ENCODE data around the genes KIAA0319L and AGO1.

DNA sequence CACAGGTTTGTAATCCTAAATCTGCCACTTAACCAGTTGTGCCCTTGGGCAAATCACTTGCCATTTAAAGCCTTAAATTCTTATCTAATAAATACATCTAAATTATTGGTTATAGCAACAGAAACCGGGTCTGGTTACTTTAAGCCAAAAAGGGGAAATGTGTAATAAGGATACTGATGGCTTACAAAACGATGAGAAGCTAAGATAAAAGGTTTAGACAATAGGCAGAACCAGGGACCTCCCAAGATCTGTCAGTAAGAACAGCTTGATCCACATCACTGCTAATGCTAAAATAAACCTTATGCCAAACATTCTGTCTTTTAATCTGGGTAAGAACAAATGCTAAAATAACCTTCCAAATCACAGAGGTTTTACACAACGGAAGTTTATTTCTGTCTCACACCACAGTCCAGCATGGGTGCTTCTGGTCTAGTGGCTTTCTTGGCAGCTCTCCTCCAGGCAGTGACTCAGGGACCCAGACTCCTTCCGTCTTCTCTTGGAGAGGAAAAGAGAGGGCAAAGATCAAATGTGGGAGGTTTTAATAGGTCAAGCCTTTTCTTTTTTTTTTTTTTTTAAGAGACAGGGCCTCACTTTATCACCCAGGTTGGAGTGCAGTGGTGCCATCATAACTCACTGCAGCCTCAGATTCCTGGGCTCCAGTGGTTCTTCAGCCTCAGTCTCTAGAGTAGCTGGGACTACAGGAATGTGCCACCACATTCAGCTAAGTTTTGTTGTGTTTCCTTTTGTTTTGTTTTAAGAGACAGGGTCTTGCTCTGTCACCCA is 16.4 kb upstream of the ZMYM1 start:
- PRO-cap, 3 experiments: no peak in any of the 3 experiments
- RAMPAGE, long total RNA, 2 experiments: no peak in any of the 2 experiments
- RRBS: no CpG with 5 or more reads among the region's 4 CpGs

GRCh38 chr1:35185694-35186763 is 6.9 kb downstream of the SFPQ start:
- PRO-cap, 3 experiments: no peak in any of the 3 experiments
- RAMPAGE, long total RNA, 2 experiments: no peak in any of the 2 experiments
- RRBS: no CpG with 5 or more reads among the region's 4 CpGs

DNA sequence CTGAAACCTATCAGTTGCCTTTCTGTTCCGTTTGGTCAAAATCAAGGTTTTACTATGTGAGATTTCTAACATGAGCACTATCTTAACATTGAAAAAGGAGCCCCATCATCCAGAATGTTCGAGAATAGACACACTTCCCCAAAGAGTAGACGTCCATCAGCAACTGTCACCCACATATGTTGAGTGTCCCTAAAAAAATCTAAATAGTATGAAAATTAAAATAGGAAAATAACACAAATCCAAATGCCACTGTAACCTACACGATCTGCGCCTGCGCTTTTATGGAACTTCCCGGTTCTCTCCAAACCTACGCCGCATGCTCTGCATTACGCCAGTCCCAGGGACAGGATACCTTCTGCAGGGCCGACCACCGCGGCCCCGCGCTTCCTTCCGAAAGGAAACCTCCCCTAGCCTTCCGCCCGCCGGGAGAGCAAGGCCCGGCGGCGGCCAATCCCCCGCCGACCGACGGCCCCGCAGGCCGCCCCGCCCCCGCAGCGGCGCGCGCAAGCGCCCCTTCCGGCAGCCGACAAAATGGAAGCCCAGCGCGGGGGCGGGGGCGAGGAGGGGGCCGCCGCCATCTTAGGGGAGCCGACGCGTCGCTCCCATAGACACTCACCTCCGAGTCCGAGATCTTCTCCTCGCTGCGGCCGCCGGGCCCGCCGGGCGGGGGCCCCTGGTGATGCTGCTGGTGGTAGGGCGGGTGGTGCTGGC is 1.2 kb downstream of the SFPQ start:
- PRO-cap, 3 experiments: peak in 3 of 3 experiments; most common plus-strand start position 571 of the sequence (in 2); most common minus-strand start position 467 of the sequence (in 3)
- RAMPAGE, long total RNA, 2 experiments: no peak in any of the 2 experiments
- RRBS: 1% methylated on average over 16 of the region's 57 CpGs

- PRO-cap, 3 experiments: no peak in any of the 3 experiments
- RAMPAGE, long total RNA, 2 experiments: no peak in any of the 2 experiments
- RRBS: no CpG with 5 or more reads among the region's 3 CpGs
Measured at GRCh38 chr1:35388665-35389289, 120.3 kb downstream of the ZMYM4 start.

GRCh38 chr1:35447254-35447634 is 110.0 kb downstream of the KIAA0319L start:
- PRO-cap, 3 experiments: no peak in any of the 3 experiments
- RAMPAGE, long total RNA, 2 experiments: no peak in any of the 2 experiments

- PRO-cap, 3 experiments: no peak in any of the 3 experiments
- RAMPAGE, long total RNA, 2 experiments: no peak in any of the 2 experiments
- RRBS: no CpG with 5 or more reads among the region's 8 CpGs
Measured at GRCh38 chr1:35555935-35556528, 1.2 kb downstream of the KIAA0319L start.

- PRO-cap, 3 experiments: peak in 3 of 3 experiments; most common plus-strand start chr1:35557166 (in 3); most common minus-strand start chr1:35557098 (in 2)
- RAMPAGE, long total RNA, 2 experiments: start-site peak on the plus strand in 1 of 2 experiments, at chr1:35557440-35557850 at its widest, 24 to 375 reads per replicate; start-site peak on the minus strand in 1 of 2 experiments, at chr1:35557371-35557624 at its widest, 28 to 501 reads per replicate
- RRBS: 1% methylated on average over 40 of the region's 76 CpGs
Measured at GRCh38 chr1:35556957-35557951, at the start of gene KIAA0319L. Gene KIAA0319L (minus strand): TSS chr1:35557403.

DNA sequence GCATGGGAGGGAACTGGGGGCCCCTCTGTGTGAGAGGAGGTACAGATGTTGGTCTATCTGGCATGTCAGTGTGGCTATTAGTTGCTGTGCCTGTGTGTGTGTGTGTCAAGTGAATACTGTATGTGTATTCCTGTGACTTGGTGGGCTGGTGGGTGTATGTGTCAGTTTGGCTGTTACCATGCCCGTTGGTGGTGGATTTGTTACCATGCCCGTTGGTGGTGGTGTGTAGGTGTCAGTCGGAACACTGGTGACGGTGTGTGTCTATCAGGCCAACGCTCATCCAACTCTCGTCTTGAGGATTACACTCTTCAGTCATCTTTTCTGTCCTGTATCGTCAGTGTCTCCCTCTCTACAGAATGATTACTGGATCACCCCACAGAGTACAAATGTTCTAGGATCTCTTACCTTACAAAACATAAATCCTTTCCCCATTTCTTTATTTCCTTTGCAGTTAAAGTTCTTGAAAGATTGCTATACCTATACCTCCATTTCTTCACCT is 22.7 kb downstream of the TFAP2E start:
- PRO-cap, 3 experiments: no peak in any of the 3 experiments
- RAMPAGE, long total RNA, 2 experiments: no peak in any of the 2 experiments
- RRBS: no CpG with 5 or more reads among the region's 7 CpGs

DNA sequence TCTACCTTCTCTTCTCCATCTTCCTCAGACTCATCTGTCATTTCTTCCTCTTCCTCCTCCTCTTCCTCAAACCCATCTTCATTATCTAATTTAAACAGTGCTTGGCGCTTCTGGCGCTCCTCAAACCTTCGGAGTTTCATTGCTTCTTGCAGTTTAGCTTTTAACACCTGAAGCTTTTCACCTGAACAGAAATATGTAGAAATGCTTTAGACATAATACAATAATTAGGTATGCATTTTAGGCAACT is 18.5 kb downstream of the CLSPN start:
- PRO-cap, 3 experiments: no peak in any of the 3 experiments
- RAMPAGE, long total RNA, 2 experiments: no peak in any of the 2 experiments
- RRBS: no CpG with 5 or more reads among the region's 3 CpGs

GRCh38 chr1:35817455-35818146 is 9.8 kb downstream of the AGO4 start:
- PRO-cap, 3 experiments: no peak in any of the 3 experiments
- RAMPAGE, long total RNA, 2 experiments: no peak in any of the 2 experiments
- RRBS: no CpG with 5 or more reads among the region's 3 CpGs

GRCh38 chr1:35854560-35855048 is 28.4 kb upstream of the AGO1 start:
- PRO-cap, 3 experiments: no peak in any of the 3 experiments
- RAMPAGE, long total RNA, 2 experiments: no peak in any of the 2 experiments
- RRBS: no CpG with 5 or more reads among the region's 3 CpGs

DNA sequence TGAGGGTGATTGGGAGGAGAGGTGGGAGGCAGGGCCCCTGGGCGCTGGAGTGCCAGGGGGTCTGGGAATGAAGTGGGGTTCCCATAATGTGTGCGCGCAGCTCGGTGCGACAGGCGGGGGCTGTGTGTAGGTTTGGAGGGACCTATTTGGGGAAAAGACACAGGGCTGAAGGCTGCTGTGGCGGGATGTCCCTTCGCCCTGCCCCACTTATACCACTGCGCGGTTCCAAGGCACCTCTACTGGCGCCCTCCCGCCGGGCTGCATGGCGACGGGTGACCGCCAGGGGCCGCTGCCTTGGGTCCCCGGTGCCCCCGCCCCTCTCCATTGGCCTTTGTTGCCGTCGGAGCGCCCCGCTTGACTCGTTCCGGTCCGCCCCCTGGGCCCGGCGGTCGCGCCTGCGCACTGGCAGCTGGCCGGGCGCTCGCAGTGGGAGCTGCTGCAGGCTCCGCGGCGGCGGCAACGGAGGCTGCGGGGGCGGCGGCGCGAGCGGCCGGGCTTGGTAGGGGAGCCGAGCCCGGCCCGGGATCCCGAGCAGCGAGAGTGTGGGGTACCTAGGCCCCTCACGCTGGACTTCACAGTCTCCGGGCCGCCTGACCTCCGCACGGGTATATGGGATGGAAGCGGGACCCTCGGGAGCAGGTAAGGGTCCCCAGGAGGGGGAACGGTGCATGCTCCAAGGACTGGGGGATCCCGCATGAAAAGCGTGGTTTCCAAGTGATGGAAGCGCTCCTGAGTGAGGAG is at the start of gene AGO1:
Gene AGO1, plus strand, starts transcription at position 402 of the 741 bp plus-strand sequence.
- PRO-cap, 3 experiments: peak in 3 of 3 experiments; most common plus-strand start position 408 of the sequence (in 3); most common minus-strand start position 326 of the sequence (in 3)
- RAMPAGE, long total RNA, 2 experiments: no peak in any of the 2 experiments
- RRBS: under 1% methylated on average over 31 of the region's 62 CpGs

DNA sequence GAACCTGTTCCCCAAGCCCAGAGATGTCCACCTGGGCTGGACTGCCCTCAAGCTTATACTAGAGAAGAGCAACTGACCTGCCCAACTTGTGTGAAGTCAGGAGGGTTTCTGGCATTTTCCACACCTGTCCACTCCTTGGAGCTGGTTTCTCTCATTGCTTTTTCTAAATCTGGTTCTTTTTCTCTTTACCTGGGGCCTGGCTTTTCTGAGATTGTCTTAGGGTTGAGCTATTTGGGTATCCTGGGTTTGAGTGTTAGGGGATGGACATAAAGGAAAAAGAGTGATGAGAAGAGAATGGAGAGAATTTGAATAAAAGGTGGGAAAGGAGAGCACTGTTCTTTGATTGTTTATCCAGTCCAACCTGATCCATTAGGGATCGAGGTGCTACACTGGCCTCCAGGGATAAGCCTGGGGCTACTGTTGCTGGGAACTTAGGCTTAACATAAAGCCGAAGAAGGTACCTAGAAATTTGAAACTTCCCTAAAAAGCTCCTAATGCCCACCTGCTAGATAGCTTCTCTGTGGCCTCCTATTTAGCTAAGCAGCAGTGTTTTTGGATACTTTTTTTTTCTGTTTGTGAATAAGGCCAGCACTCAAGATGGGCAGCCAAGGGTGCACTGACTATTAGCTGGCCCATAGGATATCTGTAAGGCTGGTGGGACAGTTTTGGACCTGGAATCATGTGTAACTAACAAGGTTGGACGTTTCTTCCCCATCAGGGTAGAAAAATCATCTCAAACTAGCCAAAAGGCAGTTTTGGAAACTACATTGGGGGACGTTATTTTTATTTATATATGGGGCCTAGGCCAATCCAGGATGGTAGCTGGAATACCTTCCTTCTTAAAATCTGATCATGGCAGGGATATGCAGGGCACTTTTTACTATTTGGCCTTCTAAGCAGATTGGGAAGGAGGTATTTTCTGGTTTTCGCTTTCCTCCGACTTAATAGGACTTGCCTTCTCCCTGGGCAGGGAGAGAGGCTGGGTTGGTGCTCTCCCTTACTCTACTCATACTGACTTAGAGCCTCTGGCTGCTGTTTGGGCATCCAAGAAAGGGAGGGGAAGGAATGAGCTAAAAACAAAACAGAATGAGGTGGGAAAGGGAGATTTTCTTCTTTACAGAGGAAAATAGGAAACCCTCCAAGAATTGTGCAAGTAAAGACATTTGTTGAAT is 7.8 kb upstream of the AGO3 start:
- PRO-cap, 3 experiments: no peak in any of the 3 experiments
- RAMPAGE, long total RNA, 2 experiments: no peak in any of the 2 experiments
- RRBS: no CpG with 5 or more reads among the region's 6 CpGs

- PRO-cap, 3 experiments: no peak in any of the 3 experiments
- RAMPAGE, long total RNA, 2 experiments: no peak in any of the 2 experiments
- RRBS: no CpG with 5 or more reads among the region's 4 CpGs
Measured at GRCh38 chr1:35925379-35926181, 5.3 kb upstream of the AGO3 start.

DNA sequence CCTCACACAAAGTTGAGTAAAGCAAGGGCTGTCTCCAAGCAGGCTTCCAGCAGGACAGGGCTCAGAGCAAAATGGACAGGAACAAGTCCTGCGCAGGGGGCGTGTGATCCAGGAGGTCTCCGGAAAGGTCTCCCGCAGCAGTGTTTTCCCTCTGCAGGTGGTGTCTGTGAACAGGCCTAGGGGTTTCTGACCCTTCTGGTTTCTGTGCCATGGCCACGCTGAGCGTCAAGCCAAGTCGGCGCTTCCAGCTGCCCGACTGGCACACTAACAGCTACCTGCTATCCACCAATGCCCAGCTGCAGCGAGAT is 773 bp downstream of the TEKT2 start:
- PRO-cap, 3 experiments: no peak in any of the 3 experiments
- RAMPAGE, long total RNA, 2 experiments: no peak in any of the 2 experiments
- RRBS: no CpG with 5 or more reads among the region's 10 CpGs

DNA sequence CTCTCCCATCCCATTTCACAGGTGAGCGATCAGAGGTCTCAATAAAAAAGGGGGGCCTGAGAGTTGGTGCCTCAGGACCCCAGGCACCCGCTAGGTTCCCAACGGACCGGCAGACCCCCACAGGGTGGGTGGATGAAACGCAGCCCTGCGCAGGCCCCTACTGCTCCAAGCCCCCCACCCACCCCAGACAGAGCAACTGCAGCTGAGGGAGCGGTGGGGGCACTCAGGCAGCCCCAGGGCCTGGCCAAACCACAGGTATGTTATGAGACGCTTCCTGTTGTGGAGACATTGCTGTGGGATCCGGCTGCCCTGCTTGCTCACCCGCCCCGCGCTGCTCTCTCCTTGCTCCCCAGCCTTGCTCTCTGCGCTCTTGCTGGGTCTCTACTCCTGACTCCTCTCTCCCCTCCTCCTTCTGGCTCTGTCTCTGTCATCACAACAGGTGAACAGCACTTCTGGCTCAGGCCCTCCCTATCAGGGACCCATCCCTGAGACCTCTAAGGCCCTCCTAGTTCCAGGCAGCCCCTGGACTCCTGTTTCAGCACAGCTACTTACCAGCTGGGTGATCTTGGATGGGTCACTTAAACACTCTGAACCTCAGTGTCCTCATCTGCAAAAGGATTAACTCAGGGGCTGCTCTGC is 16.0 kb downstream of the COL8A2 start:
- PRO-cap, 3 experiments: no peak in any of the 3 experiments
- RAMPAGE, long total RNA, 2 experiments: no peak in any of the 2 experiments
- RRBS: no CpG with 5 or more reads among the region's 13 CpGs

GRCh38 chr1:36150110-36150627 is 883 bp upstream of the TRAPPC3 start:
- PRO-cap, 3 experiments: no peak in any of the 3 experiments
- RAMPAGE, long total RNA, 2 experiments: no peak in any of the 2 experiments
- RRBS: no CpG with 5 or more reads among the region's 10 CpGs

GRCh38 chr1:36170279-36170968 is 14.5 kb downstream of the MAP7D1 start:
- PRO-cap, 3 experiments: no peak in any of the 3 experiments
- RAMPAGE, long total RNA, 2 experiments: no peak in any of the 2 experiments
- RRBS: no CpG with 5 or more reads among the region's 9 CpGs

GRCh38 chr1:36180067-36180583 is 24.2 kb downstream of the MAP7D1 start:
- PRO-cap, 3 experiments: no peak in any of the 3 experiments
- RAMPAGE, long total RNA, 2 experiments: no peak in any of the 2 experiments
- RRBS: no CpG with 5 or more reads among the region's 6 CpGs

DNA sequence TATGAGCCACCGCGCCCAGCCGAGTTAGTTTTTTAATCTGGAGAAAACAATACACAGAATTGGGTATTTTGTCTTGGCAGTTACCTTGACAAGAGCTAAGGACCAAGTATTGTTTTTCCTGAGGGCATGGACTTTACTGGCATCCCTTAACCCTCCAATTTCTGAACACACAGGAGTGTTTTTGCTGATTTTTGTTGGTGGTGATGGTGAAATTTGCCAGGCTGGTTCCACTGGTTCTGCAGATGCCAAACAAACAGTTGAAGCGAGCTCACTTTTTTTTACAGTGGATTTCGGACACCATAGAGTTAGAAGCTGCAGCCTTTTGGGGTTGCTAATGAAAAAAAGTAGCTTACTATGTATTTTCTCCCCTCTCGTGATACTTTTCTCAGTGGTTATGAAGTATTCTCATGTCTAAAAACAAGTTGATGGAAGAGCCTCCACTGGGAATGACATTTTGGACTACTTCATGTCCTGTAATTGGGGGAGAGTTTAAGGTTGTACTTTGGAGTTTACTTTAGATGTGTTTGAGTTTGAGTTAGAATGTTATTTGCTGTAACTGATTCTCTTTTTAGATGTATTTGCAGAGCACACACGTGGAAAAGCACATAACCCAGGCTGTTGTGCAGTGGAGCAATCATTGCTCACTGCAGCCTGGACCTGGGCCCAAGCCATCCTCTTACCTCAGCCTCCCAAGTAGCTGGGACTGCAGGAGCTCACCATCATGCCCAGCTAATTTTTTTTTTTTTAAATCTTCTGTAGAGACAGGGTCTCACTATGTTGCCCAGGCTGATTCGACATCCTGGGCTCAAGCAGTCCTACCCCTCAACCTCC is 36.9 kb upstream of the SH3D21 start:
- PRO-cap, 3 experiments: no peak in any of the 3 experiments
- RAMPAGE, long total RNA, 2 experiments: no peak in any of the 2 experiments
- RRBS: no CpG with 5 or more reads among the region's 8 CpGs